Metastatic Liver Carcinoma in the Adrenal Gland (tissue), 2 donors: ENCODE data around the gene CRYGS.

- PRO-cap, 2 experiments = no peak in any of the 2 experiments
Observed at GRCh38 chr3:184011052-184011480, 6.6 kb downstream of the ABCC5 start.

GRCh38 chr3:184015332-184016243, 2.1 kb downstream of the ABCC5 start:
- PRO-cap, 2 experiments = no peak in any of the 2 experiments

DNA sequence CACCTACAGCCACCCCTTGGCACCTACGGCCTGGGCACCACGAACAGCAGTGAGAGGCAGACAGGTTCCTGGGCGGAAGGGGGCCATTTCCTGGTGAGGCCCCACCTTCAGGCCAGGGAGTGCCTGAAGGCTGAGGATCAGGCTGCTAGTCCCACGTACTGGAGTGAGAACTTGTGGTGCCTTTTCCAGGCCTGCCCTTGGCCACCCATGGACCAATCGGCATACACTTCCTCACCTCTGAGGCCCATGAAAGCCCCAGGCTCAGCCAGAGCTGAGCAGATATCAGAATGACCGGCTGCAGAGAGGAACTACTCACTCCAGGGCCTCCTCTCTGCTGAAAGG, 15.5 kb upstream of the HTR3E start:
- PRO-cap, 2 experiments = no peak in any of the 2 experiments

GRCh38 chr3:184141642-184142140, 6.5 kb downstream of the EIF2B5 start:
- PRO-cap, 2 experiments = no peak in any of the 2 experiments

DNA sequence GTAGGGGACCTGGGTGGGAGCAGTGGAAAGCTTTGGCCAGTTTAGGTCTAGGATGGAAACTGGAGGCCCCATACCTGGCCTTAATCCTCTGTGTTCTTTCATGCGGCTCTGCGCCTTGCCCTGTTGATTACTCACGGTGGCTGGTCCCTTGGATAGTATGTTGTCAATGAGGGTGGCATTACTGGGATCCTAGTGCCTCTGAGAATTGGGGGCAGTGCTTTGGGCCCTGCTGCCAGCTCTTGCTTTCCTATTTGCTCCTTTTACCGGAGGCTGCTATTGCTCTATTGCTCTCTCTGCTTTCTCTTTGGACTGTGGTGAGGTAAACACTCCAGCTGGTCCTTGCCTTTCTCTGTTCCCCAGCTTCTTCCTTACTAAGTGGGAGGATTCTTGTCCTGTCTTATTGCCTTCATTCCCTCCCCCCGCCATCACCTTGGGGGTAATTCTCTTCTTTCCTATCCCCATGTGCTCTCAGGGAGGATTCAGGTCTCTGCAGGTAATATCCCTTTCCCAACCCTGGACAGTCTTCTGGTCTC, 1.9 kb downstream of the EIF4G1 start:
- PRO-cap, 2 experiments = no peak in any of the 2 experiments

- PRO-cap, 2 experiments = no peak in any of the 2 experiments
Observed at GRCh38 chr3:184328383-184328967, 8.9 kb upstream of the FAM131A start.

GRCh38 chr3:184335393-184336417, 1.7 kb upstream of the FAM131A start:
- PRO-cap, 2 experiments = peak in 2 of 2 experiments; most common plus-strand start chr3:184335929 (in 2); most common minus-strand start chr3:184335614 (in 1)

DNA sequence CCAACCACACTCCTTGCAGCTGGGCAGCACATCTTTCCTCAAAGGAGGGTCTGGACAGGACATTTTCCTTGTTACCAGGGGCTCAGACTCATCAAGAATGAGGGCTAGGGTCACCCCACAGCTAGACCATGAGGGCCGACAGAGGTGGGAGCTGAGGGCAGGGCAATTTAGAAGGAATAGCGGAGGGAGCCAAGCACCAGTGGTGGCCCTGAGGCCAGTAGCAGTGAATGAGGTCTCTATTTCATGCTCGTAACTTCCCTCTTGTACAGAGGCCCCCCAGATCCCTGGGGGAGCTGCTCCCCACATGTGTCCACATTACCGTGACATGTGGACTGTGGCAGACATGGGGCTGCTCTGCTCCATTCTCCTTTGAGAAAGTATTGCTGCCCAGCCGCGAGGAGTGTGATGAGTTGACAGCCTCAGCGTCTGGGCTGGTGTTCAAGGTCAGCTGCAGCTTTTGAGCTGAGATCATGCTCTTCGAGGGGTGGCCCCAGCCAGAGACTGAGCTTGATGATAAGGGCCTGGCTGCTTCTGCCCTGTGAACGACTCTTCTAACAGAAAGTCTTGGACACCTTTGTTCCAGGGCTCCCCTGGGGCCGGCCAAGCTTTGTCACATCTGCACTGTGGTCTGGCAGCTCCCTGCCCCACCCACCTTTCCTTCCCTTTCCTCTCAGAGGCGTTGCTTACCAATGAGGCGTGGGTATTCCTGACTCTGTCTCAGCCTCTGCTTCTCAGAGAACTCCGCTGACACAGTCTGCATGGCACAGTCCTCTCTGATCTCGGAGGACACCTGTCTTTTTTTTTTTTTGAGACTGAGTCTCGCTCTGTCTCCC, 86.5 kb downstream of the CHRD start:
- PRO-cap, 2 experiments = no peak in any of the 2 experiments

DNA sequence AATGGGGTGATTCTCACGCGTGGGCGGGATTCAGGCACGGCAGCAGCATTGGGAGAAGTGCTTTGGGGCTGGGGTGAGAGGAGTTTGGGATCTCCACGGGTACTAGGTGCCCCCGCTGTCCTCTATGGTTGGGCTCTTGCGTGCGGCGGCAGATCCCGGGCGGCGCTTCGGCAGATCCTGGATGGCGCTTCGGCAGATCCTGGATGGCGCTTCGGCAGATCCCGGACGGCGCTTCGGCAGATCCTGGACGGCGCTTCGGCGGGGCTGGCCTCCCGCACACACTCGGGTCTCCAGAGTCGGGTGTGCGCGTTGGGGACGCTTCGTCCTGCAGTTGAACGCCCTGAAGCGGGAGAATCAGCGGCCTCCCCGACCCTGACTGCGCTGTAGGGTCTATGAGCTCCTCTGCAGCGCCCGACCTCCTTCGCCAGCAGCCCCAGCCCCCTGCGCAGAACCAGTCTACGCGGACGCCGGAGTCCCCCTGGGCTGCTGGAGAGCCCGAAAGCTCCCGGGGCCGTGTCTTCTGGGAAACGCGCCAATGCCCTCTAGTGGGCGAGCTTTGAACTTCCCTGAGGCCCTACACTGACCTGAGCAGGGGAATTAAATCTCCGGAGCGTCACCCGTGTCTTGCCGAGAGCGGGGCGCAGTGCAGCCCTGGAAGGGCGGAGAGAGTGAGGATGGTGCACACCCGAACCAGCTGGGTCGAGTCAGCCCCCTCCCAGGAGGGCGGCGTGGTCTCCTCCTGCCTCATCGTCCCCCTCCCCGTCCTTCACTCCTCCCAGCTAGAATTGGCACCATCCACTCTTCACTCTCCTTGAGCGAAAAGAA, 48.0 kb upstream of the EPHB3 start:
- PRO-cap, 2 experiments = no peak in any of the 2 experiments

GRCh38 chr3:184556508-184557016, 5.0 kb upstream of the EPHB3 start:
- PRO-cap, 2 experiments = no peak in any of the 2 experiments

DNA sequence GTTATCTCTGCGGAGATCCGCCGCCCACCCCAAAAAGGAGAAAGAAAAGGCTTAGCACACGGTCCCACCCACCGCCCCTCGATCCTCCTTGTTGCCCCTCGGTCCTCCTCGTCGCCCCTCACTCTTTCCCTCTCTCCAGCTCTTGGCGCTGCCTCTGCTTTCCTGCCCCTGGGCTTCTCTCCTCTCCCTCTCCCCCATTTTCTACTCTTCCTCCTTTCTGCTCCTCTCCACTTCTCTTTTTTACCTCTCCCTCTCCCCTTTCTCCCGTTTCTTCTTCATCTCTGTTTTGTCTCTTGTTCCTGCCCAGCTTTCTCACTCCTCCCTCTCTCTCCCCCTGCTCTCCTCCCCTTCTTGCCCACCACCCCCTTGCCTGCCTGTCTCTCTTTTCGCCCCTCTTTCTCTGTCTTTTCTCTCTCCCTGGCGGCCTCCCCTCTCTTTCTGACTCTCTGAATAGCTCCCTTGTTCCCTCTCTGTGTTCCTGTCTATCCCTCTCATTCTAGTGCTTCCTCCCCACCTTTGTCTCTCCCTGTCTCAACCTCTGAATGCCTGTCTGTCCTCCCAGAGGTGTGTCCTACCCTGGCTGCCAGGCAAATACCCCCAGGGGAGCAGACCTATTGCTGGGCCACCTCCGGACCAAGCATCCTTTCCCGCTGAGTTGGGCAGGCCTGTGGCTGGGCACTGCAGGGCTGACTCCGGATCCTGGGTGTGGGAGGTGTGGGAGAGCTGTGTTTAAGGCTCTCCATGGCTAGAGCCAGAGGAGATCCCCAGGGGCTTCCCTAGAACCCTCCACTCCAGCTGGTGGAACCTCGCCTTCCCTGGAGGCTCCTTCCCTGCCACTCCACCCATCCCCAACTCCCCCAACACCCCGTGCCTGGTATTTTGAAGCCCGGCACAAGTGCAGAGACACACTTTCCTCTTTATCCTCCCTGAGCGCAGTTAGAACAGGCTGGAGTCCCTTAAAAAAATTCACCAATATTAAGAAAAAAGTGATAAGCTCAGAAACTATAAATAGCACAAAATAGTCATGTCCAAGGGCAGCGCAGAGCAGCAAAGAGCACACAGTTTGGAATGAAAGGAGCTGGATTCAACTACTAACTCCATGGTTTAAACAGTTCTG, 41.1 kb downstream of the EPHB3 start:
- PRO-cap, 2 experiments = no peak in any of the 2 experiments

DNA sequence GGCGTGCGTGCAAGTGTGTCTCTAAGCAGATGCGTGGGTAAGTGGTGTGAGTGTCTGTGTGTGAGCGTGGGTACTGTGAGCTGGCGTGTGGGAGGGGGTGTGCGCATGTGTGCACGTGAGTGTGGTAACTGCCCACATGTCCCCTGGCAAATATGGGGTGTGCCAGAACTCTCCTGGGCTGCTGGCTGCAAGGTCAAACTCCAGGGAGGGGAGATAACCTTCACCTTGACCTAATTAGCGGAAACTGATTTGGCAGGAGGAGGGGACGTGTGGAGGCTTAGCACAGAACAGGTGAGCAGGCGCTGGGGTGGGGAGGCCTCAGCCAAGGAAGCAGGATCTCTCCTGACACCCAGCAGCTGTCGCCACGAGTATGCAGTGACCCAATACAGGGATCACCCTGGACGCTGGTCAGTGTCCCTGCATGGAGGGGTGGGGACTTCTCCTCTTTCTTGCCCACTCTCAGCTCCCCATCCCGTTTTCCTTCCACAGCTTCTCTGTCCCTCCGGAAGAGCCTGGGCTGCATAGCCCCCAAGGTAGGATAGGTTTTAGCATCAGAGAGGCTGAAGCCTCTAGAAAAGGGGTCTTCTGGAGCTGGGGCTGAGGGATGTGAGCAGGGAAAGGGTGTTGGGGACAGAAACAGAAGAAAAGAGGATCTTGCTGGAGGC, 49.7 kb upstream of the MAGEF1 start:
- PRO-cap, 2 experiments = no peak in any of the 2 experiments

DNA sequence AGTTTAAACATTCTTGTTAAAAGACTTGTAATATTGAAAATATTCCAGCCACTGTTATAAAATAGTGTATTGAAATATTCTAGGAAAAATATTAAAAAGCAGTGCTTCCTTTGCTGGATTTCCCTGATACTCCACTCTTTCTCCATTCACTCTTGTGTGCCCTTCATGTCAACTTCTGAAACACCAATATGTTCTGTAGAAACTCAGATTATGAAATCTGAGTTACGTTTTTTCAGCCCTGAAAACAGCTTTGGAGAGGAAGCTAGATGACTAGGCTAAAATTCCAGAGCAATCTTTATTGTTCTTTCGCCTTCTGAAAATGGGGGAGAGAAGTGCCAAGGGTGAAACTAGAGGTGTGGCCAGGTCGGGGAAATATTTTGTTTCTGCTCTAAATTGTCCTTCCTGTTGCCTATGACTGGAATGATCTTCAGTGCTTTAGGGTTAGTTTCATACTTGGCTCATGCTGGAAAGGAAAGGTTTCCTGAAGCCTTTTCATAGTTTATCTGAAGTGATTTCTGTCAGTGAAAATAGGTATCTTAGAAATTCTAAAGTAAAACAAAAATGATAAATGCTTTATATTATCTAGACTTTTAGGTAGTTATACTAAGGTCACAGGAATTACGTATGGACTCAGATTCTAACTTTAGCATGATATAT, 45.9 kb upstream of the MAP3K13 start:
- PRO-cap, 2 experiments = peak in 1 of 2 experiments; most common plus-strand start position 316 of the sequence (in 1); most common minus-strand start position 177 of the sequence (in 1)

DNA sequence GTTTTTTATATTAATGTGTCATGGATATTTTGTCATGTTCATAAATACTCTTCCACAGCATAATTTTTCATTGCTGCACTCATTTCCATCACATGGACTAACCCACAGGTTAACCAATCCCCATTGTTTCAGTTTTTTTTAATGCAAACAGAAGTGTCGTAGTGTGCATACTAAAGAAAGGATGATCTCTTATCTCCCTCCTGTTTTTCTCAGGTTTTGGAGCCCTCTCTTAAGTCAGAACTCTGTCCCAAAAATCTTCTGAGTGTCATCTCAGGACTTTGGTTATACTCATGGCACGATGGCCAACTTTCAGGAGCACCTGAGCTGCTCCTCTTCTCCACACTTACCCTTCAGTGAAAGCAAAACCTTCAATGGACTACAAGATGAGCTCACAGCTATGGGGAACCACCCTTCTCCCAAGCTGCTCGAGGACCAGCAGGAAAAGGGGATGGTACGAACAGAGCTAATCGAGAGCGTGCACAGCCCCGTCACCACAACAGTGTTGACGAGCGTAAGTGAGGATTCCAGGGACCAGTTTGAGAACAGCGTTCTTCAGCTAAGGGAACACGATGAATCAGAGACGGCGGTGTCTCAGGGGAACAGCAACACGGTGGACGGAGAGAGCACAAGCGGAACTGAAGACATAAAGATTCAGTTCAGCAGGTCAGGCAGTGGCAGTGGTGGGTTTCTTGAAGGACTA, 65.5 kb downstream of the MAP3K13 start:
- PRO-cap, 2 experiments = no peak in any of the 2 experiments

DNA sequence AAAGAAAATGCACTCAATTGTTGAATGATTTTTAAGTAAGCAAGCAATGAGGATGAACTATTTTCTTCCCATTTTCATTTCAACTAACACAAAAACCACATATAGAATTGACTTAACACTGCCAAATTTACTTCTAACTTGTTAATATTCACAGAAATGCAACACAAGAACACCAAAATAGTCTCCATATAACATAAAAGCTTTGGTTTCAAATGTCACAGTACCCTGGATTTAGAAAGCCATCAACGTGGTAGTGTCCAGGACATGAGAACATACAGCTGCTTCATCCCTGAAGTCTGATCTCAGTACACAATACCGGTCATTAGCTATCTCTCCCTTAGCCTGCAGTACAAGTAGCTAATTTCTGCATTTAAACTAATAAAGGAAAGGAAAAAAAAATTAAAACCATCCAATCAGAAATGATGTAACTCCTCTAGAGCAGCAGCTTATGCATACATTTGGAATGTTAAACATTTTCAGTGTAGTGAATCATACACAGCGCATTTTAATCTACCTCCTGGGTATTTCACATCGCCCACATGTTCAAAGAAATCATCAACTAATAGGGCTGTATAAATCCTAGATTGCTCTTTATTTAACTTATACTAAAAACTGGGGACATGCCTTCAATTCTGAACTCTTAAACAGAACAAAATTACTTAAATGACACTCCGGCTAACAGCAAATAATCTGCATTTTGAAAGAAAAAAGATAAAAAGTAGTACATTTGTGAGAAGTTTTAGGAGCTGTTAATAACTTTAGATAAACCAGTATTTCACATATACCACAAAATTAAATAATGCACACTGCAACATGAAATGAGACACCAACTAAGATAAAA, 3.8 kb downstream of the IGF2BP2 start:
- PRO-cap, 2 experiments = no peak in any of the 2 experiments

DNA sequence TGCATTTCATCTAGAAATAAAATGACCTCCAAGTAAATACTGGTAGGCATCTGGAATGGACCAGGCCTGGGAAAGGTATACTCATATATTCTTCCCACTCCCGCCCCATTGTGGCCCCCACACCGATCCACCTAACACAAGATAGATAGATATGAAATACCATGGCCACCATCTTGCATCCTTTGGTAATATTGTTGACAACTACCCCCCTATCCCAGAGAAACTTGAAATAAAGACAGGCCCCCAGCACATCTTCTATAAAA, 30.1 kb downstream of the ETV5 start:
- PRO-cap, 2 experiments = no peak in any of the 2 experiments

DNA sequence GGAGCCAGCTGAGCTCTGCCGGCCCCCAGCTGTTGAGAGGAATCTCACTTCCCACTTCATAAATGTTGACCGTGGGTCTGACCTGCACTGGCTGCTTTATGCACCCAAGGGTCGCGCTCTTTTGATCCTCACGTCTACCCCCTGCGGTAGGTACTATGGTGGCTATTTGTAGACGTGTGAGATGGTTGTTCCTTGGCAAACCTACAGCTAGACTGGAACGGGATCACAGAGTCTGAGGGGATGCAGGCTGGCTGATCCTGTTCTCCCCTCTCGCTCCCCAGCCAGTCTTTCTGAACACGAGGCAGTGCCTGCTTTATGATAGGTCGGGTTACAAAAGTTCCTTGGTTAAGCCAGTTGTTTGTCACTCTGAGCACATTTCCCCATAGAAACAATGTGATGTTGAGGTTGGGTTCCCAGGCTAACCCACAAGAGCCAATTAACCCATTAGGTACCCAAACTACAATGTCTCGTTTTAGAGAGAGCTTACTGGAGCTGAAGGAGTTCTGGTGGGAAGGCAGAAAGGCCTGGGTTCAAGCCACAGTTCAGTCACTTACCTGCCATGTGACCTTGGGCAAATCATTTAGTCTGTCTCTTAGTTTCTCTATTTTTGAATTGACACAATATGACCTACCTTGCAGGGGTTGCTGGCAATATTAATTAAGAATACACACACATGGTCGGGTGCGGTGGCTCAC, 113.1 kb upstream of the ETV5 start:
- PRO-cap, 2 experiments = no peak in any of the 2 experiments

GRCh38 chr3:186493522-186494309, 50.5 kb downstream of the CRYGS start:
- PRO-cap, 2 experiments = no peak in any of the 2 experiments

GRCh38 chr3:186532568-186533204, 11.5 kb downstream of the CRYGS start:
- PRO-cap, 2 experiments = no peak in any of the 2 experiments

DNA sequence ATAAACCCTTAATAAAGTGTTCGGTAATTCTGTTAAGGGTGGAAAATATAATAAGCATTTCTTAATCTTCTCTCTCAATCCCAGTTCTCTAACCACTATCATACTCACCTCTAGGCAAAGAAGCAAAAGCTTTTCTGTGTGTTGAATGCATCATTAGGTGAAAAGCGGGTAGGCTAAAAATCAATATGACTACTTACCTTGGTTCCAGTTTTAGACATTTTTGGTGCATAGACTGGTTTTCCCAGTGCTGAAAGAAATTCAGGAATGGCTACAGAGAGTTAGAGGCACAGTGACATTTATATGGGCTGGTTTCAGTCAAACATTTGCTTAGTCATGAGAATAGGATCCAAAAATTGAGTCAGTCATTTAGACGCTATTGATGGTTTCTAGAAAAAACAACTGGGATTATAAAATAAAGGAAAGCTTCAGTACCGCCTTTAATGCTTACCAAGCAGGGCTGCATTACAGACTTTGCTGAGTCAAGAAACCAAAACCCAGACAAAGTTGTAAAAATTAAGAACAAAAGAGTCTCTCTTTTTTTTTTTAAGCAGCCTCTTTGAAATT, at the start of gene CRYGS:
Gene CRYGS (minus strand): TSS at position 272 of the 564 bp plus-strand sequence.
- PRO-cap, 2 experiments = no peak in any of the 2 experiments